Measurements from ENCODE around the genes TLE6 and TLE2.

- CAGE, long polyA plus RNA: no peak
- RRBS: no CpG with 5 or more reads among the region's 12 CpGs
Observed at GRCh38 chr19:2423043-2423596, 4.3 kb downstream of the TIMM13 start.

DNA sequence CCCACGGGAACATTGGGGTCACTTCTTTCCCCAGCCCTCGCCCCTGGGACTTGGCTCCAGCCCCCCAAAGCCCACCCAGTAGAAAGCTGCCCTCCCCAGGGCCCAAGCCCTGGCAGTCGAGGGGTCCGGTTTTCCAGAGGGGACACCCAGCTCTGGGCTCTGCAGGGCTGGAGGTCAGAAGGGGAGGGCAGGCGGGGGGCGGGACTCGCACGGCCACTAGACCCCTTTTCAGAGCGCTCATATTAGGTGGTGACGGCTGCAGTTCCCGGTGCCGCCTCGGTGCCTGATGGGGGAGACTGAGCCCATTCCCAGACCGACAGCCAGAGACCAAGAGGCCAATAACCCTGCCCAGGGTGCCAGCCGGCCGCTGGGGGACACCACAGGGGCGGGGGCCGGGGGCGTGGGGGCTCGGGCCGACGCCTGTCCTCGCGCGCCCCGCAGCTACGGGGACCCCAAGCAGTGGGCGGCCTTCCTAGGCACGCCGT is 2.8 kb downstream of the TIMM13 start:
- CAGE, long polyA plus RNA: no peak
- RRBS: 18% methylated on average over 4 of the region's 30 CpGs

DNA sequence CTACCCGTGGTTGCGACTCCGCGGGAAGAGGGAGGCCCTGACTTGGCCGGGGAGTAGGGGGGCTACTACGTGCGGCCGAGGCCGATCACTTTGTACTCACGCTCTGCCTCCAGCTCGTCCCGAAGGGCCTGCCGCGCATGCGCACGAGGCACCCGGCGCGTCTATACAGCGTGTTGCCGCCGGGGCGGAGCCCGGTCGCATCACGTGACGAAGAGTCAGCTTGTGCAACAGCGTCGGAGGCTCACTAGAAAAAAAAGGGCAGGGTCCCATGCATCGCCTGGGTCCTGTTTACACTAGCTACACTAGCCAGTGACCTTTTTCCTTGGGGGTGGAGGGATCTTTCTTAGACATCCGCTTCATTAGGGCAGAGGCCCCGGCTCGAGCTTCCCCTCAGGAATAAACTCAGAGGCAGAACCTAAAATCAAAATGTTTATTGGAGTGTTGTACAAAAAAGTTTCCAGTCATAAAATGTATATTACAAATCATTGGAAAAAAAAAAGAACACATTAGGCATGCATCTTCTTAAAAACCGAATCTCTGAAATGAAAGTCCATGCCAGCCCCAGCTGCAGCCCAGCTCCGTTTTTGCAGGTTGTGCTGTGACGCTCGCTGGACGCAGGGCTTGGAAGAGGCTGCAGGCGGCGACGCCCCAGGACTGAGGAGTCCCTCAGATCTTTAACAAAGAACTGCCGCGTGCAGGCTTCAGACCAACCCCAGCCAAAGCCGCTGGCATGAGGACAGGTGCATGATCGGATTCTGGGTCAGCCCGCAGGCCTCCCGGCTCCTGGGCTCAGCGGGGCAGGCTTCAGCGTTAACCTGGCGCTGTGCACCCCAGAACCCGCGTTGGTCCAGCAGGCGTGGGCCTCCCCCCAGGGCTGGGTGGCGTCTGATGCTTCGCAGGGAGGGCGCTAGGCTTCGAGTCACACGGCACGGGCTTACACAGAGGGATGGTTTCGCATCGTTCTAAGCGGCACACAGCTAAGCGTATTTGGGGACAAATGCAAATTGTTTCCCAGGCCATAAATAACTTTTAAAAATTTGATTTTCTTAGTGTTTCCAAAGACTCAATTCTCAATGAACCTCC is 705 bp upstream of the TIMM13 start:
- CAGE, long polyA plus RNA: no peak
- RRBS: 0% methylated on average over 10 of the region's 63 CpGs

GRCh38 chr19:2475713-2476077 is 232 bp upstream of the GADD45B start:
- CAGE, long polyA plus RNA: no peak
- RRBS: 1% methylated on average over 21 of the region's 39 CpGs

DNA sequence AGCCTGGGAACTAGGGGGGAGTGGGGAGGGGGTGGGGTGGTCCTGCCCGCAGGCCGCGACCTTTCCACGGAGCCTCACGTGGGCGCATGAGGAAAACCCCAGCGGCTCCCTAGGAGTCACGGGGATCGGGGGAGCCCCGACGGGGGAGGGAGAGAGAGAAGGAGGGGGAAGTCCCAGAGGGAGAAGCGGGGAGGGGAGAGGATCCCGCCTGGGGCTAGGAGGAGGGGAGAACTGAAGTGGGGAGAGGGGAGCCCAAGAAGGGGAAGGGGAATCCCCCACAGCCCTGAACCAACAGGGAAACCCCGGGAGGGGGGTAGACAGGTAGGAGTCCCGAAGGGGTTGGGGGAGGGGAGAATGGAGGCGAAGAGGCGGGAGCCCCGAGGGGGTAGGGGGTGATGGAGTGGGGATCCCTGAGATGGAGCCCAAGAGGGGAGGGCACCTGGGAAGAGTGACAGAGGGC is 3.2 kb downstream of the GADD45B start:
- CAGE, long polyA plus RNA: no peak
- RRBS: no CpG with 5 or more reads among the region's 18 CpGs

GRCh38 chr19:2543480-2544760 is 68.0 kb downstream of the GADD45B start:
- CAGE, long polyA plus RNA: no peak
- RRBS: 4% methylated on average over 4 of the region's 45 CpGs

- CAGE, long polyA plus RNA: no peak
- RRBS: 63% methylated on average over 3 of the region's 53 CpGs
Observed at GRCh38 chr19:2607526-2608807, 94.5 kb downstream of the GNG7 start.

GRCh38 chr19:2627255-2628092 is 75.0 kb downstream of the GNG7 start:
- CAGE, long polyA plus RNA: no peak
- RRBS: 2% methylated on average over 5 of the region's 21 CpGs

DNA sequence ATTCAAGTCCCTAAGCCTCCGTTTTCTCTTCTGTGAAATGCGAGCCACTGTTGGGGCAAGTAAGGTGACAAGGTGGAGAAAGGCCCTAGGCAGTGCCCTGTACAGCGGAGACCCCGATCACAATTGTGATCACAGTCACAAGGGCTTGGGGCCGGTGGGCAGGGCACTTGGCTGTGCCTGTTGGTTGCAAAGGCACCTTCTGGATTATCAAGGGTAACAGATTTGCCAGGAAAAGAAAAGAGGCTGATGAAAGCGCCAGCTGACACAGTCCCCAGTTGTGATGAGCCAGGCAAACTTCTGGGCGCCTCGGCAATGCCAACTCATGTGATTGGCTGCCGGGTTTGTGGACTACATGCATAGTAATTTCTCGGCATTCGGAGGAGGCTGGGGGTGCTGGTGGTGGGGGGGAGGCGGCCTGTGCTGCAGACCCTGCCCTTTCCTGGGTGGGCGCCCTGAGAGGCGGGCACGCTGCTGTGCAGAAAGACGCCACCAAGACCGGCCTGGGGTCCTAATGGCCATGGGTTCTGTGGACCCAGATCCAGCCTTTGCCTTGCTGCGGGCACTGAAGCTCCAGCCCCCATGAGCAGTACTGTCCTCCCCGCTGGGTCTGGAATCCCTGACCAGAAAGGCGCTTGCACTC is 1.3 kb downstream of the DIRAS1 start:
- CAGE, long polyA plus RNA: no peak
- RRBS: no CpG with 5 or more reads among the region's 20 CpGs

GRCh38 chr19:2782334-2783150 is 531 bp downstream of the SGTA start:
- CAGE, long polyA plus RNA: no peak
- RRBS: no CpG with 5 or more reads among the region's 44 CpGs

GRCh38 chr19:2952919-2953698 is 8.3 kb upstream of the ZNF77 start:
- CAGE, long polyA plus RNA: no peak
- RRBS: no CpG with 5 or more reads among the region's 17 CpGs

- CAGE, long polyA plus RNA: no peak
- RRBS: 2% methylated on average over 17 of the region's 55 CpGs
Observed at GRCh38 chr19:2976937-2977785, at the start of gene TLE6. Gene TLE6 (plus strand): TSS chr19:2977564.

DNA sequence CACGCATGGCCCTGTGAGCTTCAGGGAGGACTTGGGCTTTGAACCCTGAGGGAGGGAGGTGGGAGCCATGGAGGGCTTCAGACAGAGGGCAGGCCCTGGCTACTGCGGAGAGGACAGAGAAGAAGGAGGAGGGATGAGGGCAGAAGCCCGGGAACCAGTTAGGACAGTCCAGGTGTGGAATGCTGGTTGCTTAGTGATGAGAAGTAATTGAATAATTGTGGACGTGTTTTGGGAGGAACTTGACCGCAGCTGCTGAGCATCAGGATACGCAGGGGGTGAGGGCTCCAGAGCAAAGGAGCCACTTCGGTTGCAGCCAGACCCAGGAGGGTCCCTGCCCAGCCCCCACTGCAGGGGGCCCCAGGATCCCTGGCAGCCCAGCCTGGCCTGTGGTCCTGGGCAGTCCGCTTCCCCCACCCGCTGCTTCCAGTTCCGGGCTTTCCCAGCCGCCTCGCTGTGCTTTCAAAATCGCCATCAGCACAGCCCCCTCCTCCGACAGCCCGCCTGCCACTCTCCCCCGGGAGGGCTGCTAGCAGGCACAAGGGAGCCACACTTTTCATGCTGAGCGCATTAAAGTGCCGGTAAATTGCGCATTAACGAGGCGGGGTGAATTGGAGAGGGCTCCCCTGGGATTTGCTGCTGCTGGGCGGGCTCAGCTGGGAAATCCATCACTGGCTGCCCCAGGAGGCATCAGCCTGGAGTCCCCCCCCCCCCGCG is 6.4 kb downstream of the TLE6 start:
- CAGE, long polyA plus RNA: no peak
- RRBS: 7% methylated on average over 8 of the region's 24 CpGs

GRCh38 chr19:3028835-3029488 is at the start of gene TLE2:
Gene TLE2 (minus strand): TSS chr19:3029280.
- CAGE, long polyA plus RNA: no peak
- RRBS: 2% methylated on average over 35 of the region's 84 CpGs

DNA sequence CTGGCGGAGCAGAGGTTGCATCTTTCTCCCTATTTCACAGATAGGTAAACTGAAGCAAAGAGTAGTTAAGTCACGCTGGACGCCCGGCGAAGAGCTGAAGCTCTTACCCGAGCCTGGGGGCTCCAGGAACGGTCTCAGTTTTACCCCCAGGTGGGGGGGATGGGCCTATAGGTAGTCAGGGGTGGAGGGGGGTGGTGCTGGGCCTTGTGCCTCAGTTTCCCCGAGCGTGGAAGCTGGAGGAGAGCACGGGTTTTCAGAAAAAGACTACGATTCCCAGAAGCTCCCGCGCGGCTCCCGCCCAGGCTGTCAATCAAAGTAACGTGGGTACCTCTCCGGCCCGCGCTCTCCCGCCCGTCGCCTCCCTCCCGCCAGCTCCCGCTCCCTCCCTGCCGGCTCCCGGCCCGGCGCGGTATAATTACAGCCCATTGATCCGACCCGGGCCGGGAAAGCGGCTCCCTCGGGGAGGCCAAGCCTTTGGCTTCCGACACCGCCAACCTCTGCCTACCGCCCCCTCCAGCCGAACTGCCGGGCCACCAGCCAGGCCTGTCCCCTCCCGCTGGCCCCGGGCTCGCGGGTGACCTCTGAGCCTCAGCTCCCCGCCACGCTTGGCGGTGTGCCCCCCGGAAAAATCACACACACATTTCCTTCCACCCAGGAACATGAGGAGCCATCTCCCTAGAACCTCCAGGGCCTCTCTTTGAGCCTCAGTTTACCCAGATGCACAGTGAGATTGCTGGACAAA is 7.1 kb upstream of the TLE2 start:
- CAGE, long polyA plus RNA: no peak
- RRBS: 3% methylated on average over 17 of the region's 47 CpGs

- CAGE, long polyA plus RNA: no peak
- RRBS: 90% methylated on average over 5 of the region's 31 CpGs
Observed at GRCh38 chr19:3123052-3123771, 12.6 kb upstream of the GNA15 start.

DNA sequence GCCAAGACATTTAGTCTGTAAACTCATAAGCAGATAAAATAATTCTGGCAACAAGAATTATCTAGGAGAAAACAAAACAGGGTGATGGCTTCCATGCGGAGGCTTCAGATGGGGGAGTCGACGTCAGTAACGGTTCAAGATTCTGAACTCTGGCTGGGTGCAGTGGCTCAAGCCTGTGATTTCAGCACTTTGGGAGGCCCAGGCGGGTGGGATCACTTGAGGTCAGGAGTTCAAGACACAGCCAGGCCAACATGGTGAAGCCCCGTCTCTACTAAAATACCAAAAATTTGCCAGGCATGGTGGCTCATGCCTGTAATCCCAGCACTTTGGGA is 1.3 kb downstream of the GNA15 start:
- CAGE, long polyA plus RNA: no peak
- RRBS: no CpG with 5 or more reads among the region's 6 CpGs

DNA sequence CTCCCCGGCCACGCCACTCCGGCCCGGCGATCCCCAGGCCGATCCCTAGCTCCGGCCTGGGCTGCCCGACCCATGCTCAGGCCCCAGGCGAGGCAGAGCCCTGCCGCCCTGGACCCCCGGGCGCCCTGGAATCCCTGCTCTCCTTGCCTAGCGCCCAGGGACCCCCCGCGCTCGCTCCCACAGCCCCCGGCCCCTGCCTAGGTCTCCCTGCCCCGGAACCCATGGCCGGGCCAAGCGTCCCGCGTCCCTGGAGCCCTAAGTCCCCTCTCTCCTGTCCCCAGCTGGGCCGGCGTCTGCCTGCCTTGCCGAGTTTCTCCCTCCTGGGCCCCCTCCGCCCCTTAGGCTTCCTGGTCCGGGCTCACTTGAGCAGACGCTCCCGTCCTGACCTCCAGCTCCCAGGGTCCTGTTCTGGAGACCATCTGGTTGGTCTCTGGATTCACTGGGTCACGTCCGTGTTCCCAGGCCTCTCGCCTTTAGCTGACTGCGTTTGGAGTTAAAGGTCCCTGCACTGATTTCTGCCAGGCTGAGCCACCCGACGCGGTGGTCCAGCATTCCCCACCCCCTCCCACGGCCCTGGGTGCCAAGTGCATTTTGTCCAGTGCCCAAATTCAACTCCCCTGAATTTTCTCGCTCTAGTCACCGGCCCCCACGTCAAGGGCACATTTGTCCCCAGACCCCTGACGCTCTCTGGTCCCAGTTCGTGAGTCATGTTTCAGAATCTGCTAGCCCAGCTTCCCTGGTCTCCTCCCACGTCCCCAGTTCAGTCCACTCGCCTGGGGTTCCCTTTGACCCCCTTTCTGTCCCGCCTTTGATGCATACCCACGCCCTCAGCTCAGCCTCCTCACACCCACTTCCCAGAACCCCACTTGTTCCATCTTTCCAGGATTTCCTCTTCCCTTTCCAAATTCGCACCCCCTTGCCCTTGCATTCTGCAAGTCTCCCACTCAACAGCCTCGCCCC is 801 bp downstream of the NCLN start:
- CAGE, long polyA plus RNA: no peak
- RRBS: 2% methylated on average over 20 of the region's 48 CpGs

- CAGE, long polyA plus RNA: no peak
- RRBS: no CpG with 5 or more reads among the region's 10 CpGs
Observed at GRCh38 chr19:3196607-3196806, 10.8 kb downstream of the NCLN start.

DNA sequence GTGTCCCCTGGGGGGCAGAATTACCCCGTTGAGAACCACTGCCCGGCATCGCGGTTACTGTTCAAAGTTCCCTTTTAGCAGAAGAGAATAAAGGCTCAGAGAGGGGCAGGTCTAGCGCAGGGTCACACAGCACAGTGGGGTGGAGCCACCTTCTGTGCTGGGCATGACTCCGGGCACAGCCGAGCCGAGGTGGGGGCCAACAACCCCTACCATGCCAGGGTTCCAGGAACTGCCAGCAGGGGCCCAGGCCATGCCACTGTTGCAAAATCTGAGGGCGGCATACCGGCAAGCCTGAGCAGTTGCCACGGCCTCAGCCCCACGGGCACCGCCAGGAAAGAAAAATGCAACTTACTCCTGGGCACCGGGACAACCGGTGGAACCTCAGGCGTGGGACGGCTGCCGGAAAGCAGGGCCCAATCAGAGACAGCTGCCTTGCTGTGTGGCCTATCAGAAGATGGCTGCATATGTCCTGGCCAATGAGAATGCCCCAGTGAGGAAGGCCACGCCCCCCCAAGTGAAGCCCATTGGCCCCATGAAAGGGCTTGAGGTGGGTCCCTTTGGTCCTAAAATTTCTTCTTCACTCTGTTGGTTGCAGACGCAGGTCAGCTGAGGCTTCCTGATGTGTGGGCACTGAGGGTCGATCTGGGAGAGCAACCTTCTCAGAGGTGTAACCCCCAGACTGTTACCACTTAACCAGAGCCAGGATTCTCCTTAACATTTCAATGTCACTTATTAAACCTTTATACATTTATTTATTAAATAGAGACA is 22.3 kb upstream of the NFIC start:
- CAGE, long polyA plus RNA: no peak
- RRBS: 1% methylated on average over 3 of the region's 21 CpGs

Measured in mammary epithelial cell (primary cell).